SK-N-DZ (cell line): ENCODE measurements around a stretch of chr15.

DNA sequence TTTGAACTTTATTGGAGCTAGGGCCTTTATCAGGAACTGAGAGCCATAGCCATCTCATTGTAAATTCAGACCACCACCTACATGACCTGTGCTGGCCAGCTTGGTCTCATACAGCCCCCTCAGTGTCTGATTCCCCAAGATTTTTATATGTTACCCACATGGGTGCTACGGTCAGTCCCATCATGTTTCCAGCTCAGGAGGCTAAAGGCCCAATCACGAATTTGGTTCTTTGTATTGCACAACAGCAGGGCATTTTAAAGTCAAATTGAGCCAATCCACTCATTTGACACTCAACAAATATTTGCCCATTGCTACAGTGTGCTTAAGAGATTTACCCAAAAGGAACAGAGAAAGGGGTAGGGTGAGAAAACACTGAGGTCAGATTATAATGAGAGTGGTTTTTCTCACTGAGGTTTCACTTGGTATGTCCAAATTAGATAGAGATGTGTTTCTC lies 31.5 kb upstream of the USP3 start:
RAMPAGE:
- cytosol, long total RNA = no peak
- nucleus, long total RNA = no peak

DNA sequence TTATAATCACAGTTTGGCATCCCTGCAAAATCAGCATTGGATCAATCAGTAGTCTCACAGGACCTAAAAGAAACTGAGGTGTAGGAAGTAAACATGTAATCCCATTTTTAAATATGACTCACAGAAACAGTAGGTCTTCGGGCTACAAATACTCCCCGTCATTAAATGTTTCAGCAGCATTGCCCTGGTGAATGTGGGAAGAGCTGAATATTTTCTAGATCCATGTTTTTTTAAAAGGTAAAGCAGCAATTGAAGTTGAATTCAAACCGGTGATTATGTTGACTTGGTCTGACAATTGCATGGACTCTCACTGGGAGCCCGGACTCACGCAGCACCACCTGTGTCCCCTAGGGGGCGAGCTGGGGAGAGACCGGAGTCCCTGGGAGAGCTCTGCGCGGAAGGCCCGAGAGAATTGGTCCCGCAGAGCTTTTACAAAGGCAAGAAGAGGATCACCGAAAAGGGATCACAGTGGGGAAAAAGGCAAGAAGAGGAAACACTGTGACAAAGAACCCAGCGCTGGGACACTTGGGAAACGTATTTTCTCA lies 17.2 kb upstream of the USP3 start:
RAMPAGE:
- cytosol, long total RNA = no peak
- nucleus, long total RNA = no peak

RAMPAGE:
- cytosol, long total RNA = no peak
- nucleus, long total RNA = no peak
Measured at GRCh38 chr15:63506181-63506943, 2.0 kb downstream of the USP3 start.

DNA sequence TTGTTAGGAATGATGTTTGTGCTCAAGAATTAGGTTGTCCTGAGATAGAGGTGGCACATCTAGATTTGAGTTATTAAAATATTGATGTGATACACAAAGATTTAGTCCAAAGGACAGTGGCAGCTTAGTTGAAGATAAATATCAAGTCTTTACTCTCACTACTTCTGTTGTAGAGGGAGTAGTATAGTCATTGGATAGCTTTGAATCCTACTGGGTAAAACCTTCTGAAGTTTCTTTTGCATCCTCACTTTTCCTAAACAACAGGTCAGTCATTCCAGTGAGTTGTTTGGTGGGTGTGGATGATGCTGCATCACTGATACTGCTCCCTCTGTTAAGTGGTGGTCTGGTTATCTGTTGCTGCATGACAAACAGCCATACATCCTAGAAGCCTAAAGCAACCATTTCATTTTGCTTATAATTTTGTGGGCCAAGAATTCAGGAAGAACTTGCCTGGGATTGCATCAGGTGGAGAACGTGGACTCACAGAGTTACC lies 19.7 kb downstream of the USP3 start:
RAMPAGE:
- cytosol, long total RNA = no peak
- nucleus, long total RNA = no peak

RAMPAGE:
- cytosol, long total RNA = no peak
- nucleus, long total RNA = no peak
Measured at GRCh38 chr15:63951076-63951669, 95.1 kb downstream of the DAPK2 start.

DNA sequence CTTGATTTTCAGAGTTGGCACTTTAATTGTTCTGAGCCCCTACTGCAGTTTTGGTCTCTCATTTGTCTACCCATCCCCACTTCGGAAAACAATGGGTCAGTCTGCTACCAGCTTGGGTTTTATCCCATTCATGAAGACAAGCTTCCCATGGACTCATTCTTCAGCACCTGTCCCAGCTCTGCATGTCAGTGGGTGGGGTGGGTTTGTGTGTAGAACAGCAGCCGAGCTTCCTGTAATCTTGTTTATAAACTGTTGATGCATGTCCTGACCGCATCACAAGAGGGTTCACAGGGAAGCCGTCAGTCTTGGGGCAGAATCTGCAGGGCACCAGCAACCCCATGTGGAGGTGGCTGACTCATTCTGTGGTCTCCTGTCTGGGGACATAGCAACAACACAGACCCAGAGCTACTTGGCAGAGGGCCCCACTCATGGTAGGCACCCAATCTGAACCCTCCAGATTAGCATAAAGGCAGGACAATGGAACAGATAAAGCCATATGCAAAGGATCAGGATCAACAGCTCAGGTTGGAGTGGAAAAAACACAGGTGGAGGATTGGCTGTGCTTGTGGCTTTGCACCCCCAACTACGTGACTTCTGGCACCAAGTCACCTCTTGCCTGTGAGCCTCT lies 35.6 kb downstream of the DAPK2 start:
RAMPAGE:
- cytosol, long total RNA = no peak
- nucleus, long total RNA = no peak

DNA sequence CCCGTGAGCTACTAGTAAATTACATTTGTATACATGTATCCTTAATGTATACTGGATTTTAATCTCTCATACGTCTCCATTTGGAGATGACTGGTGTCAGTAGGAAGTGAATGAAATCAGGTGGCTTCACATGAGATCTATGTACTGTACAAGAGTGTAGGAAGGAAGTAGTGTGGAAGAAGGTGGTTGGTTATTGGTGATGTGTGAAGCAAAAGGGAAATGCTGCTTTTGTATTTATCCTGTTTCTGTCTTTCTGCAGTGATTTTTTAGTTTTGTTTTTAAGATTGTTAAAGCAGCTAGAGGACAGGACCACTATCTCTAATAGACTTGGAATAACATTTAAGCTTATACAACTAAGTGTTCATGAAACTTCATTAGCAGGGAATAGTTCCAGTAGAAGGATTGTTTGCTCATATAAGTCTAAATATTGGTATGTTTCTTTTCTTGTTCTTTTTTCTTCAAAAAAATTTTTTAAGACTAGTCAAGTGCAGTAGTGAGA lies 15.3 kb downstream of the SNX1 start:
RAMPAGE:
- cytosol, long total RNA = no peak
- nucleus, long total RNA = no peak

RAMPAGE:
- cytosol, long total RNA = no peak
- nucleus, long total RNA = no peak
Measured at GRCh38 chr15:64130230-64130665, 21.3 kb upstream of the SNX22 start.

GRCh38 chr15:64409473-64409826 lies 21.8 kb downstream of the TRIP4 start:
RAMPAGE:
- cytosol, long total RNA = no peak
- nucleus, long total RNA = no peak

DNA sequence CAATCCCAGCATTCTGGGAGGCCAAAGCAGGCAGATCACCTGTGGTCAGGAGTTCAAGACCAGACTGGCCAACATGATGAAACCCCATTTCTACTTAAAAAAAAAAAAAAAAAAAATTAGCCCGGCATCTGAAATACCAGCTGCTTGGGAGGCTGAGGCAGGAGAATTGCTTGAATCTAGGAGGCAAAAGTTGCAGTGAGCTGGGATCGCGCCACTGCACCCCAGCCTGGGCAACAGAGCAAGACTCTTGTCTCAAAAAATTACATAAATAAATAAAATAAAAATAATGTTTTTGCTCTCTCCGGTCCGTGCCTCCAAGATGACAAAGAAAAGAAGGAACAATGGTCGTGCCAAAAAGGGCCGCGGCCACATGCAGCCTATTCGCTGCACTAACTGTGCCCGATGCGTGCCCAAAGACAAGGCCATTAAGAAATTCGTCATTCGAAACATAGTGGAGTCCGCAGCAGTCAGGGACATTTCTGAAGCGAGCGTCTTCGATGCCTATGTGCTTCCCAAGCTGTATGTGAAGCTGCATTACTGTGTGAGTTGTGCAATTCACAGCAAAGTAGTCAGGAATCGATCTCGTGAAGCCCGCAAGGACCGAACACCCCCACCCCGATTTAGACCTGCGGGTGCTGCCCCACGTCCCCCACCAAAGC lies 132.4 kb downstream of the ZNF609 start:
RAMPAGE:
- cytosol, long total RNA = no peak
- nucleus, long total RNA = no peak

RAMPAGE:
- cytosol, long total RNA = no peak
- nucleus, long total RNA = no peak
Measured at GRCh38 chr15:64634467-64635041, 140.8 kb downstream of the RBPMS2 start.

RAMPAGE:
- cytosol, long total RNA = no peak
- nucleus, long total RNA = no peak
Measured at GRCh38 chr15:64762670-64762990, 12.8 kb downstream of the RBPMS2 start.

RAMPAGE:
- cytosol, long total RNA = no peak
- nucleus, long total RNA = no peak
Measured at GRCh38 chr15:64776056-64776835, 857 bp upstream of the RBPMS2 start.

RAMPAGE:
- cytosol, long total RNA = no peak
- nucleus, long total RNA = no peak
Measured at GRCh38 chr15:64816445-64816912, 9.0 kb downstream of the PIF1 start.

RAMPAGE:
- cytosol, long total RNA = no peak
- nucleus, long total RNA = no peak
Measured at GRCh38 chr15:64866789-64867815, 25.4 kb downstream of the PLEKHO2 start.

DNA sequence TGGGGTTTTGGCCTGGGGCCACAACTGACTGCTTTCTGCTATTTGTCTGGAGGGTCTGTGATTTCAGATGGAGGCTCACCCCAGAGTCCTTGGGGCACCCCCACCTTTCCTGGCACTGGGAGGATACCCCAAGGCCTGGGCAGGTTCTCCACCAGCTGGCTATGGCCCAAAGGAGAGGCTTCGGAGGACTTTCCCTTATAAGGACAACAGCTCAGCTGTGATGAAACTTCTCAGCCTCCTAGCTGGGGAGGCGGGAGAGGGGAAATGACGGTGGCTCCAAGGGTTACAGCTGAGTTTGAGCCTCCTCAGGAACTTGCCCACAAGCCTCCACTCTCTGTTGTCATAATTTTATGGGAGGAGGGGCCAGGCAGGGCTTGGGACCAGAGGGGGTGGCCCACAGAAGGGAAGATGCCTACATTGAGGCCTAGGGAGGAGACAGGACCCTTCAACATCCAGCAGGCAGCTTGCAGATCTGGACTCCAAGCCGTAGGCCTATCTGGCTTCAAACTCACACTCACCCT lies 31.3 kb downstream of the PLEKHO2 start:
RAMPAGE:
- cytosol, long total RNA = no peak
- nucleus, long total RNA = no peak

RAMPAGE:
- cytosol, long total RNA = no peak
- nucleus, long total RNA = no peak
Measured at GRCh38 chr15:64985330-64985960, 4.3 kb downstream of the SPG21 start.

GRCh38 chr15:65299870-65300284 lies 13.2 kb upstream of the PARP16 start:
RAMPAGE:
- cytosol, long total RNA = no peak
- nucleus, long total RNA = no peak

DNA sequence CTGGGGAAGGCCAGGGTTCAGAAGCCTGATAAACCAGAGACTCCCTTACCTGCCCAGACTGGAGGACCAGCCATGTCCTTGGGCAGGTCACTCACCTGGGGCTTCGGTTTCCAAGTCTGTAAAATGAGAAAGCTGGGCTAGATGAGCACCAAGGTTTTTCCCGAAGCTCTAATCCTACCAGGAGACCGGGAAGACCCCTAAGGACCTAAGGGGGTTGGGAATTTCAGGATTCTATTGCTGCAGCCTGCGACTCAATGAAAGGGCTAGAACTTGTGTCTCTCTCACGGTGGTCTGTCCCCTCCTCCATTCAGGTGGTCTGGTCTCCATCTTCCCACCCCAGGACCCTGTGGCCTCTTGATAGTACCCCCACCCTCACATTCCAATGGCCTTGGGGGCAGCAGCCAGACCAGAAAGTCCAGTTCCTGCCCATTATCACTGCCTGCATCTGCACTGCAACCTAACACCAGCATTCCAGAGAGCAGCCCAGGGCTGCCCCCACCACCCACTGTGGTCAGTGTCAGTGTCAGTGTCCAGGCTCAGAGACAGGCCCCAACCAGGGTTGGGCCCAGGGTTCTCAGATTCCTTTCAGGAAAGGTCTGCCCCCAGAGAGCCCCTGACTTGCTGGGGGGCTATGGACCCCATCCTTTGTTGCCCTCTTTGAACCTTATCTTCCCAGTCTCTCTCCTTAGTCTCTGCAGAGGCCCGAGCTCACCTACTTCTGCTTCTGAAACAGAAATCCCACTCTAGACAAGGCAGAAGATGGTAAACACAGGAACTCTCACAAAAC lies 12.6 kb downstream of the IGDCC3 start:
RAMPAGE:
- cytosol, long total RNA = no peak
- nucleus, long total RNA = no peak

DNA sequence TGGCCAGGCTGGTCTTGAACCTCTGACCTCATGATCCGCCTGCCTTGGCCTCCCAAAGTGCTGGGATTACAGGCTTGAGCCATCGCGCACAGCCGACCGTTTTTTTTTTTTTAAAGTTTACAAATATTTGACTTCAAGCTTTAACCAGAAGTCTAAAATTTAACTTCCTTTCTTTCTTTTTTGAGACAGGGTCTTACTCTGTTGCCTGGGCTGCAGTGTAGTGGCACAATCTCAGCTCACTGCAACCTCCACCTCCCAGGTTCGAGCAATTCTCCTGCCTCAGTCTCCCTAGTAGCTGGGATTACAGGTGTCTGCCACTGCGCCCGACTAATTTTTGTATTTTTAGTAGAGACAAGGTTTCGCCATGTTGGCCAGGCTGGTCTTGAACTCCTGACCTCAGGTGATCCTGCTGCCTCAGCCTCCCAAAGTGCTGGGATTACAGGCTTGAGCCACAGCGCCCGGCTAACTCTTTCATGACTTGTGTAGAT lies 39.1 kb upstream of the IGDCC4 start:
RAMPAGE:
- cytosol, long total RNA = no peak
- nucleus, long total RNA = no peak